REH cell (cell line): ENCODE measurements around the gene KCNA5.

DNA sequence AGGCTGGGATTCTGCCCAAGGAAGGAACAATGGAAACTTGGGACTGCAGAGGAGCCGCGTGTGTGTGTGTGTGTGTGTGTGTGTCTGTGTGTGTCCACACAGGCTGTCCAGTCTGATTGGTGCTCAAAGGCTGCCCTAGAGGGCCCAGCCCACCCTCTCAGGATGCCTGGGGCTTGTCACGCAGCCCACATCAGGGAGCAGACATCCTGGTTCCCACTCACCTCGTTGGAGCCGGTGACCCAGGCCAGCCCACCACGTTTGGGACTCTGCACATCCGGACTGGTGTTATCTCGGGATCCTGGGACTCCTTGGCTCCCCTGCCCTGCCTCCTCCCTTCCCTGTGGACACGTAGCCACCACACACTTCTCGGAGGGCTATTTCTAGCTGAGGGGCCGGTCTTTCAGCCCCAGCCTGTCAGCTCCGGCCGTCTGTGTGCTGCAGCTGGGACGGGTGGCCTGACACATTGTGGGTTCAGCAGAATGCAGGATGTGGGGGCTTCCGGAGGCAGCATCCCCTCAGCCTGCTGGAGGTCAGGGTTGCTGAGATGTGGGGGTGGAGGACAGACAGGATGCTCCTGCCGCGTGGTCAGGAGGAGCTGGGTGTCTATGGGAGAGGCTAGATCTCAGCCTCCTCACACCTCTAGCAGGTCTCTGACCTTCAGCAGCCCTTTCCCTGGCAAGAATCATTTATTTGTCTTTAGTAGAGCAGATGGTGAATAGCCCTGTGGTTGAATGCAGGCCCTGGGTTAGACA, 12.8 kb upstream of the FGF23 start:
- PRO-cap: no peak

- PRO-cap: bidirectional peak, plus-strand start at chr12:4441337, minus-strand start at chr12:4441278; bidirectional peak, plus-strand start at chr12:4441486, minus-strand start at chr12:4441475; bidirectional peak, plus-strand start at chr12:4441926, minus-strand start at chr12:4441778
These were observed 4.1 kb downstream of the FGF6 start for GRCh38 chr12:4441176-4442286.

DNA sequence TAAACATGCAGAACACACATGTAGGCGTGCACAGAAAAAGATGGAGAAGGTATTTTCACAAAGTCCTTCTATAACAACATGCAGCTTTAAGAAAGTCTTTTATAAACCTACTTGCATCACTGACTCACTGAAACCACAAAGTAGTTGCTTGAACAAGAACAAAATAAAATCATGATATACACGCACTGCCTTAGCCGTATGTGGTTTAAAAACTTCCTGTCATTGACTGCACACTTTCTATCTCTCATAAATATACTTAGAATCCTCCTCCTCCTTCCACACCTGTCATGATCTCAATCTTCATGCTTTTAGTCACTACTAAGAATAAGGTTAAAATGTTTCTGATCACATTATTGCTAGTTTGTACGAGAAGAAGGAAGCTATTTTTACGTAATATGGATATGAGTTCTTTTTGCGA, 31.4 kb downstream of the C12orf4 start:
- PRO-cap: no peak

- PRO-cap: no peak
These were observed 10.7 kb downstream of the DYRK4 start for GRCh38 chr12:4572680-4573084.

DNA sequence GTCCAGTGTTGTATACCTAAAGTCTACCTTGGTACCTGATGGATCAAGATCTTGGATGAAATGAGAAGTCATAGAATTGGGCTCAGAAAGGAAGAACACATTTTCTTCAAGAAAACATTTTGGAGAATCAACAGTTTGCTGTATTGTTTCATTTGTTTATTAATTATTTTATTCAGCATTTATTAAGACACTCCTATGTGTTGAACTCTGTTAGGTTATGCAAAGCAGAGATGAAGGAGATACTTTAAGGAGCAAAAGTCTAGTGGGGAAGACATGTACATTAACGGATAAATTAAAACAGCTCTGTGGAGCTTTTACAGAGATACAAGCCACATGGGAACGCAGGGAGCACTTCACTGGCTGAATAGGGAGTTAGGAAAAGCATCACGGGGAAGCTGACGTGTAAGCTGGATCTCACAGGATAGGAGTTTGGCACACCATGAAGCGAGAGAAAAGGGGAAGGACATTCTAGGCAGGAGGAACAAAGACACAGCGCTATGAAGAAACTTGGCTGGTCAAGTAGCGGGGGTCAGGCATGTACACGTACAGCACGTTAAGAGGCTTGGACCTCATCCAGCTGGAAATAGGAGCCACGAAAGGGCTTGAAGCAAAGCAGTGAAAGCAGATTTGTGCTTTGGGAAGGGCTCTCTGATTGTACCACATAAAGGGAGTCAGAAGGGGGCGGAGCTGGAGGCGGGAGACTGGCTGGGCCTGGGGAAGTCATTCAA, 19.8 kb upstream of the GALNT8 start:
- PRO-cap: no peak

- PRO-cap: no peak
These were observed at the start of gene KCNA5 for GRCh38 chr12:5043452-5044243. Gene KCNA5, plus strand, starts transcription at chr12:5043879.

DNA sequence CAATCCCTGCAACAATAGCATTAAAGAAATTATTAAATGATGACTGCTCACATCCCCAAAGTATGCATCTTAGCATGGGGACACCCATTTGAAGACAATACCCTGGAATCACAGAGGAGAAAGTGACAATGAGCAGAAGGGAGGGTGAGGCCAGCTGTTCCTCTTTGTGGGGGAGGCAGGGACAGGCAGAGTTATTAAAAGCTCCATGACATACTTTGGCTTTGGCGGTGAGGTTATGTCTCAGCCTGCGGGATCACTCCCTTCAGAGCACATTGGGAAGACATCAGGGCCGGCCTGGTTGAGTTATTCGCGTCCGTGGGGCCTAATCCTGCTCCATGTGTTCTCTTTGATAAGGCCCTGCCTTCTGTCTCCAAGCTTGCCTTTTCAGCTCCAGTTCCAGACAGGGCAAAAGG, 98.9 kb upstream of the NTF3 start:
- PRO-cap: no peak

GRCh38 chr12:5391624-5391849, 40.4 kb upstream of the NTF3 start:
- PRO-cap: no peak

DNA sequence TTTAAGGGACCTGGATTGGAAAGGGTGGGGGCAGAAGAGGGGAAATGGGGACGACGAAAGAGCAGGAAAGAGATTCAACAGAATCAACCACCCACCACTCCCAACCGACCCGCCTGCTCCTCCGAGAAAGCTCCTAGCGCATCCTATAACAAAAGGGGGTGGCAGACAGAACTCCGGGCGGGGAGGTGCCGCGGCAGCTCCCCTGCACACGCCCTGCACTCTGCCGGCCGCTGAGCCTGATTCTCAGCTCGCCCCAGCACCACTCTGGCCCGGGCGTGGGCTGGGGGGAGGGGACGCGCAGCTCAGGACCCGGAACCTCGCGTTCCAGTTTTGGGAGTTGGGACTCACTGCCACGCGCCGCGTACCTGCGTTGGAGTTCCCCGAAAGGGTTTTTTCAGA, 782 bp downstream of the NTF3 start:
- PRO-cap: no peak

DNA sequence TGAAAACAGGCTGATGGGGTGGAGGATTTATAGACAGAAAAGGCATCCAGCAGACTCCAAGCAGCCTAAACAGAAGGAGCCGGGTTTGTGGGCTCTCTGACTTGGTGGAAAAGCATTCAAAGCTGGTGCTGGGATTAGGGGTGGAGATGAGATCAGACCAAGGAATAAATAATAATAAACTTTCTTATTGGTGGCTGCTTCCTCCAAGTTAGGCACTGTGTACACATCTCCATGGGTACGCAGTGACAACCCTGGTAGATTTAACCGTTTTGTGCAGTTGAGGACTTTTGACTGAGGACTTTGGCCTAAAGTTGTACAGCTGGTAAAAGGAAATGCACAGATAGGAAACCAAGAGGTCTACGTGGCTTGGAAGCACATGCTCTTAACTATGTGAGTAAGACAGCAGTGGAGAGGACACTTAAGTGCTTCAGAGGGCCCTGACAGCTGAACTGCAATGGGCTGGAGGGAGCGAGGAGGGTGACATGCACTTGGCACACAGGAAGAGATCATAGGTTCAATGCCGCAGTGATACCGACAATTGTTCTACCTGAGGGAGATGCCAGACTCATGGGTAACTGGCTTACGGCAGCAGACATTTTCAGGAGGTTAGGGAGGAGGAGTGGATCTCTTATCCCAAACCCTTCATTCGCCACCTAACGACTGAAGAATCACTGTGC, 68.2 kb downstream of the NTF3 start:
- PRO-cap: no peak

- PRO-cap: no peak
These were observed 18.0 kb downstream of the ANO2 start for GRCh38 chr12:5927007-5927566.

GRCh38 chr12:5937718-5938357, 7.2 kb downstream of the ANO2 start:
- PRO-cap: no peak

DNA sequence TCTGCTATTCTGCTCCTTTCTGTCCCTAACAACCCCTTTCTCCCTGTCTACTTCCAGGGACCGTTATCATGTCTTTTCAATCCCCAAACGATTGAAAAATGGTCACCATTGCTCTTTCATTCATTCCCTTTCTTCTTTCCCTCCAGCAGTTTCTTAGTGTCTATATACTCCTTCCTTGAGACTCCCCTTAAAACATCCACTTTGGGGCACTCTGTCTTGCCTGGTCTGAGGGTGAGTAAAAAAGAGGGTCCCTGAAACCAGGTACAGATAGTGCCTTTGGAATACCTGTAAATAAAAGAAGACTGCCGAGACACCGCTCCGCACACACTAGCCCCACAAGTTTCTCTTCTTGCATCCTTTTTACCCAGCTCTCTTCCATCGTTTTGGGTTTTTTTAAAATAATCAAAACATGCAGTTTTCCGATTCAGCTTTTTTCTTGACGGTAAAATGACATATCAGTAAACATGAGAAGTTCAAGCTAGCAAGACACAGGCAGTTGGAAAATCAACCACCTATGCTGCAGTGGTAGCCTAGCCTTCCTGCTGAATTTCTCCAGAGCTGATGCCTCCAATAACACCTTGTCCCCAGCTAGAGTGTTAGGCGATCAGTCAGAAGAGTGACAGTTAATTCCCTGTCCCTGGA, 1.6 kb upstream of the ANO2 start:
- PRO-cap: no peak

DNA sequence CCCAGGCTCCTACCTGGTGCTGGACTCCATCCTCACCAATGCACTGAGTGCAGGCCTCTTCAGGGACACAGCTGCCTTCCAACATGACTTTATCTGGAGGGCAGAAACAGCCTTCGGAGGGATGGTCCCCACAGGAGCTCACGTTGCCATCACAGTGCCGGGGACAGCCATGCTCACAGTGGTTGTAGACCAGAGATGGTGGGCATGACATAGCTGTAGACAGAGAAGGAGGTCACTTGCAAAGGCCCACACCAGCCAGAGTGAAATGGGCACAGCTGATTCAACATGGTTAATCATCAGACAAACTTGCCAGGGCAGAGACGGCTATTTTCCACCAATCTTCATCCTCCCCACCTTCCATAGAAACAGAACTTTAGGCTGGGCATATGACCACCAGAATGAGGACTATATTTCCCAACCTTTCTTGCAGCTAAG, 46.8 kb upstream of the ANO2 start:
- PRO-cap: no peak

DNA sequence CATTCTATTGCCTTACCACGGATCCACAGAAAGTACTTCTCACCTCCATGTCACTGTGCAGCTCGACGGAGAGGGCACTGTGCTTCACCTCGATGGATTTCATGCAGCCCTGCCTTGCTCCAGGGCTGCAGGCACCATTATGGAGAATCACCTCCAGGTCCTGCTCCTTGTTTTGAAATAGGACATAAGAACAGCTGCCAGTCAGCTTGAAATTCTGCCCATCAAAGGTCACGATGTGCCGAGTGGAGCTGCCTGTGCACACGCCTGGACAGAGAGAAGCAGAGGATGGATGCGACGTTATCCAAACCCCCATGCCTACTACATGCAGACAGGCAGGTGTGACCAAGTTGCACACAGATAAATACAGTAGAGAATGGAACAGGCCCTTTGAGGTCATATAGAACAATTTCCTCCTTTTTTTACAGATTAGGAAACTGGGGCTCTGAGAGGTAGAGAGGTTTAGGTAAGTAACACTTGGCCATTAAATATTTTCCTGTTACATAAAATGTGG, 51.0 kb upstream of the ANO2 start:
- PRO-cap: no peak

- PRO-cap: no peak
These were observed 51.1 kb downstream of the VWF start for GRCh38 chr12:6073303-6073838.

DNA sequence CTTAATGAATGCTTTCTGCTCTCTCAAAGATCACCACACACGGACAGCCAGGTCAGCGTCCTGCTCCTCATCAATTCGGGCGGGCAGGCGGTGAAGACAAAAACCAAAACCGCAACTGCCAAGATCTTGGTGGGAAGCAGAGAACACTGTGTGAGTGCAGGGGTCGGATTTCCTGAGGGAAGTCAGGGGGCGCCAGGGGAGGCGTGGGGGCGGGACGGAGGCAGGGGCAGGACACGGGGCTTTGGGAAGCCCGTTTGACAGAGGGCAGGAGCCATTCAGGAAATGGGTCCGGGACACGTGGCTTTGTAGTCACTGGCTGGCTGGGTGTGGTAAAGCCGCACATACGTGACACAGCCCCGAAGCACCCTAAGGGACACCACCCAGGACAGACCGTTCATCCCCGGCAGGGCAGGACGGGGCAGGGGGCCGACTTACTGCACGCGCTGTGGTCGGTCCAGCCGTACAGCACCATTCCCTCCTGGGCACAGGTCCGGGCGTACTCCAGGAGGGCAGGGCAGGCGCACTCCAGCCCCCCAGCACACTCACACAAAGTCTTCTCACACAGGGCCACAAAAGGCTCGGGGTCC, 49.5 kb downstream of the VWF start:
- PRO-cap: no peak

GRCh38 chr12:6122864-6123709, 1.4 kb downstream of the VWF start:
- PRO-cap: no peak

- PRO-cap: bidirectional peak, plus-strand start at chr12:6142991, minus-strand start at chr12:6142831
These were observed 18.2 kb upstream of the VWF start for GRCh38 chr12:6142668-6143126.

GRCh38 chr12:6231519-6231850, 31.3 kb downstream of the CD9 start:
- PRO-cap: no peak